ENCODE measurements around a stretch of chrX.

- PRO-cap = no peak
Measured at GRCh38 chrX:39854623-39855519, 242.9 kb downstream of the BCOR start.

DNA sequence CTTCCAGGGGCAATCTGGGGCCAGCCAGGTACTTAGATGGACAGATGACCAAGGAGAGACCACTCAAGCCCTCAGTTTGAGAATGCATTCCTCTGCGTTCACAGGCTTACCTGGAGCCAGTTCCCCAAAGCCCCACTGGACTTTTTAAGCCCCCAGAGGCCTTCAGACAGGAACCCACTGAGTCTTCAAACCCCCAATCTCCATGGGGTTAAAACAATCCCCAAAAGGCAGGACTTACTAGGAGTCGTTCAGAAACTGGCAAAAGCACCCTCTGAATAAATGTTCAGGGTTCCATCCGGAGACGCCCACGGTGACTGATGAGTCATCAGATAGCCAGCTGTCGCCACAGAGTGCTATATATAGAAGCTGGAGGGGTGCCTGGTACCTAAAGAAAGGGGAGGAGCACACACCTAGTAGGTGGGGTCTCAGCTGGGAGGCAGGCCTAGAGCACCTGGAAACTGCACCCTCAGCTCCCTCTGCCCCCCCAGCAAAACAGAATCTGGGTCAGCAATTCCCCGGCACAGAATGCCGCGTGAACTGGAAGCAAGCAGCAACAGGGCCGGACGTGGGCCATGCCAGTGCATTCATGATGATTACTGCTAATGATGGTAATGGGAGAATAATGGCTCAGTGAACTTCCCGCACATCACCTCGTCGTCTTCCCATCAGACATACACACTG lies 242.1 kb downstream of the BCOR start:
- PRO-cap = no peak

DNA sequence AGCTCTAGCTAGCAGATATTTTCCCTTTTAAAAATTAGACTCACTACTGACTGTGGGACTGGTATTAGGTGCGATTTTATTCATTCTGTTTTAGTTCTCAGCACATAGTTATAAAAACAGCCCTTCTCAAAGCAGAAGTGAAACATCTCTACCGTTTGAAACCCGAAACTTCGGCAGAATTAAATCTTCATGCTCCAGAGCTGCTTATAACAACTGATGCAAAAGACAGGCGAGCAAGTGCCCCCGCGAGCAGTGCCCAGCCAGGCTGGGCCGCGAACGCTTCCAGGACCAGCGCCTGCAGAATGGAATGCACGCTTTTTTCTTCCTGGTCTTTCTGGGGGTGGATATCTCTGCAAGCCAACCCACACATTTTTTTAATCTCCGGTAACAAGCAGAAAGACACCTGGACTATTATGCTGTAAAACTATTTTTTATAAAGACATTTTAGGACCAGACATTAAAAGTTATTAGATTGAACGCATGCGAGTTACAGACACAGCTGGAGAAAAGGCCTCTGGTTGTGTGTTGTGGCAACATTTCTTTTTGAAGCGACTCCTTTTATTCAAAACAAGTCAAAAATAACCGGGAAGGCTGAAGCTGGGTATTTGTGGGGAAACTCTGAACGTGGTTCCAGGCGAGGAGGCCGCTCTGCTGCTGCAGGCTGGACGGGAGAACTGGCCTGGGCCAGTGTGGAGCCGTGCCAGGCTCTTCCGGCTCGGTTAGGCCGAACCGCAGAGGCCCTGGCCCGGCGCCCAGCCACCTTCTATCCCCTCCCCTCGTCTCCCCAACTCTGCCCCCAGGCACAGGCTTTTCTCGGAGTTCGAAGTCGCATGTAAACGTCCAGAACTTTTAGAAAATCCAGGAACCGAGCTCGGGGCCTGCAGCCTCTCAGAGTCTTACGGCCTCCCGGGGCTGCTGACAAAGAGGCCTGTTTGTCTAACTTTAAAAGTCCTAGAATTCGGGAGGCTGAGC lies 2.2 kb upstream of the BCOR start:
- PRO-cap = no peak

GRCh38 chrX:40105175-40105604 lies 7.4 kb upstream of the BCOR start:
- PRO-cap = bidirectional peak, plus-strand start at chrX:40105410, minus-strand start at chrX:40105356

DNA sequence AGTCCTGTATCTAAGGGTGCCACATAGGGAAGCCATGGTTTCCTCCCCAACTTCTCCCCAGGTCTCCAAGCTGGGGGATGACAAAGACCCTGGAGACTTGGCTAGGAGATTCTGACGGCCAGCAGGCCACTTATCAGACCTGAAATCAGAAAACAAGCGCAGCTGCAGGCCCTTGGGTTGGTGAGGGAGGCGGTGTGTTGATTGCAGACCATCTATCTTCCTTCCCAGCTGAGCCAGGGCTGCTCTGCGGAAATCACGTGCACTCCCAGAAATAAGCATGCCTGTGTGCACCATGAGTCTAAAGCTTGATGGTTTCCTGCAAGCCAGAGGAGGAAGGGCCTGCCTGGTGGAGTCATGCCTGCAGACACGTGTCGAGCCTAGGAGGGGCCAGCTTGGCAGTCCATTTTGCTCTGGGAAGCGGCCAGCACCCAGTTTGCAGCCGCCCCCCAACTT lies 175.6 kb upstream of the BCOR start:
- PRO-cap = no peak

GRCh38 chrX:41095281-41096076 lies 10.2 kb downstream of the USP9X start:
- PRO-cap = no peak

GRCh38 chrX:41118599-41119397 lies 33.6 kb downstream of the USP9X start:
- PRO-cap = no peak

DNA sequence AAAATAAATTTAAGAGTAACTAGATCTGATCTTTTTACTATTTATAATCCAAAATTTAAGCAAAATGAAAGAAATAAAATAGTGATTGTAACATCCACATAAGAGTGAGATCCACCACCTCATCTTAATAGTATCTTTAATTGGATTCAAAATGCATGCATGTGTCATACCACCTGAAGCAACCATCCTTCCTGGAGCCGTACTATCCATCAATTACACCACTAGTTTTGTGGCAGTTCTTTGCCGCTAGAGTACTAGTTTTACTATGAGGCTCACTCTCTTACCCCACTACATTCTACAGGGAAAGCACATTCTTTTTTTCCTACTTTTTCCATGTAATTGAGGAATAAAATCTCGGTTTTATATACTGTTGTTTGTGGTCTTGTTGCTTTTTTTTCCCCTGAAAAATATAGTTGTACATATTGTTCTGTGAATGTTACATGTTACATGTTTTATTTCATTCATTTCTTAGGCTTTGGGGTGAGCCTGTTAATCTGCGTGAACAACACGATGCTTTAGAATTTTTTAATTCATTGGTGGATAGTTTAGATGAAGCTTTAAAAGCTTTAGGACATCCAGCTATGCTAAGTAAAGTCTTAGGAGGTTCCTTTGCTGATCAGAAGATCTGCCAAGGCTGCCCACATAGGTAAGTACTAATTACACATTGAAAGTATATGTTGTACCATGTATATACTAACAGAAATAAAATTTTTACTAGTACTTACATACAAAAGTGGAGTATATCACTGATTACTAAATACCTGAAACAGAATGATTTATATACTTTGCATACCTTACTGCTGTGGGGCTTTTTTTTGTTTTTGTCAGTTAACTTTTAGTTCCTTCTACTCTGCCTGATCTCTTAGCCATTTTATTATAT lies 123.7 kb upstream of the DDX3X start:
- PRO-cap = no peak

DNA sequence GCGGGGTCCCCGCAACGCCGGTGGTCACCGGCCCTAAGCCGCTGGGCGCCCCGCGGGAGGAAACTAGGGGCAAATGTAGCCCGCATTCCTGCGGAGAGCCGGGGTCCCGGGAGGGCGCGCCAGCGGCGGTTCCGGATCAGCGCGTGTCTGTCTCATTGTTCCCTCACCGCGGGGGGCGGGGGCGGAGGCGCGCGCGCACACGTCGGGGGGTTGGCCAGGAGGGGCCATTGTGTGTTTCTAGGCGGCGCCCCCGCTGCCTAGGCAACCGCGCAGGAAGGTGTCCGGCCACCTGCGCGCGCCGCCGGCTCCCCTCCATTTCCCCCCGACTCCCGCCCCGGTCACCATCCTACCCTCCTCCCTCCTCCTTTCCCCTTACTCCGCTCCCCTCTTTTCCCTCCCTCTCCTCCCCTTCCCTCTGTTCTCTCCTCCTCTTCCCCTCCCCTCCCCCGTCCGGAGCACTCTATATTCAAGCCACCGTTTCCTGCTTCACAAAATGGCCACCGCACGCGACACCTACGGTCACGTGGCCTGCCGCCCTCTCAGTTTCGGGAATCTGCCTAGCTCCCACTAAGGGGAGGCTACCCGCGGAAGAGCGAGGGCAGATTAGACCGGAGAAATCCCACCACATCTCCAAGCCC lies 809 bp upstream of the DDX3X start:
- PRO-cap = bidirectional peak, plus-strand start at position 491 of the sequence, minus-strand start at position 149 of the sequence

- PRO-cap = no peak
Measured at GRCh38 chrX:41342801-41343912, 9.2 kb downstream of the DDX3X start.

GRCh38 chrX:41346112-41346483 lies 12.1 kb downstream of the DDX3X start:
- PRO-cap = no peak

DNA sequence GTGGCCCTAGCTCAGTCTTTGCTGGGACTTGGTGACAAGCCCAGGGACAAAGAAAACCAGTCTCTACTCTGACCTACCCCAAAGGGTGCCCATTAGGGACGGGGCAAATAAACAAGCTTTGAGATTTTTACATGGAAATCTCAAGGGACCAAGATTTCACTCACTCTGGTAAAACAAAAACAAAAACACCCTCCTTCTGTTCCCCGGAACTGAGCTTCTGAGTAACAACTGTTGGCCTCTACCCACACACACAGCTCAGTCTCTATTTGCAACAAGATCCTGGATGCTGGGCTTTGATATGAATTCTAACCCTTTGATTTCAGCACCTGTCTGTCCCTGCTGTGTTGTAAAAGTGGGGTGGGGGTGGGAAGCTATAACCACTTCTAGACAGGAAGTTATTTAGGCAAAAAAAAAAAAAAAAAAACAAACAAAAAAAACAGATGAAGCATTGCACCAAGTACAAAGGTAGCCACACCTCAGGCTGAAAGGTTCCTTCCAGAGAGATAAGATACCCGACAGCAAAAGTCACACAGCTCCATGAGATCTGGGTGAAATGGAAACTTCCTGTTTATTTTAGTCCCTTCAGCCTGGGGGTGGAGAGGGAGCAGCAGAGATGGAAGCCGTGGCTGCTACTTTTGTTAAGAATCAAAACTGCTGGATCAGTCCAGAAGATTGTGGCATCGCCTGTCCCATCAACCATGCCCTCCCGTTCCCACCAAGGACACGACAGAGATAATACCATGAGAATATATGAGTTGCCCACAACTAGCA lies 49.2 kb downstream of the DDX3X start:
- PRO-cap = no peak

DNA sequence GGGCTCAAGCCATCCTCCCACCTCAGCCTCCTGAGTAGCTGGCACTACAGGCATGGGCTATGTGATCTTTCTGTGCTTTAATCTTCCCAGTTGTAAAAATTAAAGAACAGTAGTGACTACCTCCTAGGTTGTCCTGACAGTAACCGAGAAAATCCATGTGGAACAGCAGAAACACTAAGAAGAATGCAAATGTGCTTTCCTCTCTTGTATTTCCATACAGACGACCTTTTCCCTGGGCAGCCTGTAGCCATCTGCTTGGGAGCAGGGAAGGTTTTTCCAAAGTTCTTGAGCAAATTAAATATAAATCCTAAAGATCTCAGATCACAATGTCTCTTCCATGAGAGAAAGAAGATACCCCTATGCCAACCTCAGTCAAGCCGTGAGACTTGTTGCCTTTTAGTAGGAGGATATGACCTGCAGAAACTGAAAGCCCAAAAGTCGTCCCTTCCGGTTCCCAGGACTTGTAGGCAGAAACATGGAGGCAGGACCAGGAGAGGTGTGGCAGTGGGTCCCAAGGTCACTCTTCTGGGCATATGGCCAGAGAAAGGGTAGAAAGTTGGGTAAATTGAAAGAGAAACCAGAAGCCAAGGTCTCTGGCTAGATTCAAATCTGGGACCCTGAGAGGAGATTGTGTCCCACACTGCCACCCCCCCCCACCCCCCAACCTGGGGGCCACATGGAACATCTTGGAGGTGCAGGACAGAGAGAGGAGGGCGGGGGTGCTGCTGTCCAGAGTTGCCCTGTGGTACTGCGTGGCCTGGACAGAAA lies 55.2 kb downstream of the DDX3X start:
- PRO-cap = no peak

GRCh38 chrX:41556786-41557448 lies 109.8 kb downstream of the NYX start:
- PRO-cap = no peak

- PRO-cap = no peak
Measured at GRCh38 chrX:41733756-41734363, 9.9 kb downstream of the GPR82 start.

- PRO-cap = no peak
Measured at GRCh38 chrX:41924333-41924827, 1.0 kb upstream of the CASK start.

- PRO-cap = no peak
Measured at GRCh38 chrX:43176616-43177065, 398.7 kb upstream of the PPP1R2C start.

- PRO-cap = no peak
Measured at GRCh38 chrX:43654335-43654530, 1.9 kb upstream of the MAOA start.

DNA sequence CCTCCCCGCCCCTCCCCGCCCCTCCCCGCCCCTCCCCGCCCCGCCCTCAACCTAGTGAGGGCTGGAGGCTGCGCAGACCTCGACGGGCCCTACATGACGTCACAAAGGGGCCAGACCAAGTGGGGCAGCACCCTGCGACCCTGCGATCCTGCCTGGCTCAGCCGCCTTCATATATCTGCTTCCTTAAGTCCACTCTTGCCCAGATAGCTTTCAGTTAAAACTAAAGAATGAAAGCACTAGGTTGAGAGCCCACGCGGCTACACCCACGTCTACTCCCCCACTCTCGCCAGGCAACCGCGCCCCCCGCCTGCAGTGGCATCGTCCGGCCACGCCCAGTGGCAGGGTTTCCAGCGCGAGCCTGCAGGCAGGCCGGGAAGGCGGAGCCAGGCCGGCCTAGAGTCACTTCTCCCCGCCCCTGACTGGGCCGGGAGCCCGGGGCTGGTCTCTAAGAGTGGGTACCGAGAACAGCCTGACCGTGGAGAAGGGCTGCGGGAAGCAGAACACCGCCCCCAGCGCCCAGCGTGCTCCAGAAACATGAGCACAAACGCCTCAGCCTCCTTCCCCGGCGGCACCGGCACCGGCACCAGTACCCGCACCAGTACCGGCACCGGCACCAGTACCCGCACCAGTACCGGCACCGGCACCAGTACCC lies 1.4 kb upstream of the MAOA start:
- PRO-cap = bidirectional peak, plus-strand start at position 402 of the sequence, minus-strand start at position 334 of the sequence

- PRO-cap = no peak
Measured at GRCh38 chrX:43860748-43861504, 21.3 kb downstream of the MAOB start.